Duodenum (tissue), 1 donor: ENCODE measurements around a stretch of chr5.

GRCh38 chr5:172573460-172573973 is 67.5 kb upstream of the NEURL1B start:
- PRO-cap = no peak

GRCh38 chr5:172573974-172574474 is 67.0 kb upstream of the NEURL1B start:
- PRO-cap = no peak

GRCh38 chr5:172583751-172584497 is 57.1 kb upstream of the NEURL1B start:
- PRO-cap = no peak

- PRO-cap = no peak
Measured at GRCh38 chr5:172646731-172647354, 5.8 kb downstream of the NEURL1B start.

GRCh38 chr5:172695244-172695570 is 54.1 kb downstream of the NEURL1B start:
- PRO-cap = no peak

DNA sequence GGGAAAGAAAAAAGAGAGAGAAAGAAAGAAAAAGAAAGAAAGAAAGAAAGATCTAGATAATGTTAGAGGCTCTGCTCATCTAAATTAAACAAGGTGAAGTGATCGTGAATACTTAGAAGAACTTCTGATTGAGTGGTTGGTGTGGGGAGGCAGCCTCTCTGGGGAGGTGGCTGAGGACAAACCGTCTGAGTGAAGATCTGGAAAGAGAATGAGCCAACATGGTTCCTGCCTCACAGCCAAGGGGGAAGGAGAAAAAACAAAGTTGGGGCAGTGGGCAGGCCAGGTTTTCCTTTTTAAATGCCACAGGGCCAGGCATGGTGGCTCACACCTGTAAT is 29.6 kb downstream of the DUSP1 start:
- PRO-cap = no peak

DNA sequence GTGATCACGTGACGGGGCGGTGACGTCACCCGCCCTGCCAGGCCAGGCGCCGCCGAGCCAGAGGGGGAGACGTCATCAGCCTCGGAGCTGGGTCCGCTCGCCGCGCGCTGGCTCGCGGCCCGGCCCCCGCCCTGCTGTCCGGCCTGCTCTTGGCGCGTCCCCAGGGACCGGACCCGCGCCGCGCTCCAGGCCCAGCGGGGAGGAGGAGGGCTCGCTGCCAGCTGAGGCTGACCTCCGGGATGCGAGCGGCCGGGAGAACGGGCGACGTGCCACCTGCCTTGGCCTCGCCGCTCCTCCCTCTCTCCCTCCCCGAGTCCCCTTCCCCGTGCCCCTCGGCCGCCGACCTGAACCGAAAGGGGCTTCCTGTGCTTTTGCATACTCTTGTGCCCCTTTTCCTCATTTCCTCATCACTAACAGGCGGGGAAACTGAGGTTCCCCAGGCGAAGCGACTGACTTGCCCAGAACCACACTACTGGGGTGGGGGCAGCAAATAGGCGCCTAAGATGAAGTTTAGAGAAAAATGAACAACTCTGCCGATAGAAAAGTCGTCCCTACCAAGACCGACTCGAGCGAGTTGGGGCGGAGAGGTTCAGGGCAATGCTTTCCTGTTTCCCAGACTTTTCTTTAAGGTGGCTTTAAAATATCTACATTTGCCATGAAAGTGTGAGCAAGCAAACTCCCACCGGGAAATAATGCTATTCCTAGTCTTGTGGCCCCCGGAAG is 459 bp upstream of the DUSP1 start:
- PRO-cap = bidirectional peak, plus-strand start at position 67 of the sequence, minus-strand start outside the sequence

GRCh38 chr5:172775462-172776081 is 4.6 kb upstream of the DUSP1 start:
- PRO-cap = no peak

- PRO-cap = no peak
Measured at GRCh38 chr5:172789622-172790088, 18.7 kb upstream of the DUSP1 start.

DNA sequence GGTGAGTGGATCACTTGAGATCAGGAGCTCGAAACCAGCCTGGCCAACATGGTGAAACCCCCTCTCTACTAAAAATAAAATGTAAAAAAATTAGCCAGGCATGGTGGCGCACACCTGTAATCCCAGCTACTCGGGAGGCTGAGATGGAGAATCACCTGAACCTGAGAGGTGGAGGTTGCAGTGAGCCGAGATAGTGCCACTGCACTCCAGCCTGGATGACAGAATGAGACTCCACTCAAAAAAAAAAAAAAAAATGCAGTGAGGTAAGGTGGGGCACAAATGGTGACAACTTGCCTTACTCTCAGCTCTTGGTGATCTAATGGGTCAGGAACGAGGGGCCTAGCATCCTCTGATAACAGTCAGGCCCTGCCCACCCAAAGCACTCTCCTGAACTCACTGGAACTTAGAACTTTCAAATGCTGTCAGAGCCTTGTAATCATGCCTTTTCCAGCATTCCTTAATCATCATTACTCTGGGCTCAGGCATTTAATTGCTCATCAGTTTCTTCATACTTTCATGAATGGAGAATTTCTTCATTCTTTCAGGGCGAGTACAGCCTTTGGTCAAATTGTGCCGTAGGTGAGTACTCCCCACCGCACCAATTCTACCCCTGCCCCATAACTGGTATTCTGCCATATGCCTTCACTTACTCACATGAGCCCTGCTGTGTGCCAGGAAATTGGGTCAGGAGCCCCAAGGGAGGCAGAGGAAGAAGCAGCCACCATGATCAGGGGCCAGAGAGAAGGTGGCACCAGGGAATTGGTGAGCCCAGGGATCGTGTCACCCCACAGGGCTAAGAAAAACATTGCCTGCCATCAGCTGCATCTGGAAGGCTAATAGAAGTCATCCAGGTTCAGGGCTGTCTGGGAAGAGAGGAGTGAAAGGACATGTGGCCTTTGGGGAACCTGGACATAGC is 30.2 kb upstream of the DUSP1 start:
- PRO-cap = no peak

DNA sequence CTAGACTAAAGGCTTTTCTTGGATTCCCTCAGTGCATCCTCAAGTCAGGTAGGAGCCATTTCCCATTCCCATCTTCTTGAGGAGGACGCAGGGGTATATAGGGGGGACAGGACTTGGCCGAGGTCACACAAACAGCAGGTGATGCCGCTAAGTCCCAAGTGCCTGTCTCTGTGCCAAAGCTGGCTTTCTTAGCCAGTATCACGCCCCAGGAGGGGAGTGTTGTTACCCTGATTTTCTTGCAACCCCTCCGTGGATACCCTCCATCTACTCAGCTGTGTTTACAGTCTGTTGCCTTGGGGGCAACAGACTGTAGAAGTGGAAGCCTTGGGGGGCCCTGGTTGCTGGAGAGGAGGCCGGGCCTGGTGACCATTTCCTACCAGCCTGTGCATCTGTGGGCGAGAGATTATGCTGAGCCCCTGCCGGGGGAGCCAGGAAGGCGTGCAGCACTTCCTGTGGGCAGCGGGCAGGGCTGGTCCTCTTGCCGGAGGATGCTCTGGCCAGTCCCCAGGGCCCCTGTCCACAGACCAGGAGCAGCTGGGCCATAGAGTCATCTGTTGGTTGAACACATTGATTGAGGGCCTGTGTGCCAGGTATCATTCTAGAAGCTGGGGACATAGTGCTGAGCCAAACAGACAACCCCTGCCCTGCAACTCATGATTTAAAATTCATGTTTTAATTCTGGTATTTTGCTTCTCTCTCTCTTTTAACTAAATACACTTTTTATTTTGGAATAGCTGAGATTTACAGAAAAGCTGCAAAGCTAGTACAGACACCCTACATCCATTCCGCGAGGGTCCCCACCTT is 11.1 kb downstream of the ERGIC1 start:
- PRO-cap = no peak

GRCh38 chr5:172853454-172854032 is 19.5 kb downstream of the ERGIC1 start:
- PRO-cap = no peak

DNA sequence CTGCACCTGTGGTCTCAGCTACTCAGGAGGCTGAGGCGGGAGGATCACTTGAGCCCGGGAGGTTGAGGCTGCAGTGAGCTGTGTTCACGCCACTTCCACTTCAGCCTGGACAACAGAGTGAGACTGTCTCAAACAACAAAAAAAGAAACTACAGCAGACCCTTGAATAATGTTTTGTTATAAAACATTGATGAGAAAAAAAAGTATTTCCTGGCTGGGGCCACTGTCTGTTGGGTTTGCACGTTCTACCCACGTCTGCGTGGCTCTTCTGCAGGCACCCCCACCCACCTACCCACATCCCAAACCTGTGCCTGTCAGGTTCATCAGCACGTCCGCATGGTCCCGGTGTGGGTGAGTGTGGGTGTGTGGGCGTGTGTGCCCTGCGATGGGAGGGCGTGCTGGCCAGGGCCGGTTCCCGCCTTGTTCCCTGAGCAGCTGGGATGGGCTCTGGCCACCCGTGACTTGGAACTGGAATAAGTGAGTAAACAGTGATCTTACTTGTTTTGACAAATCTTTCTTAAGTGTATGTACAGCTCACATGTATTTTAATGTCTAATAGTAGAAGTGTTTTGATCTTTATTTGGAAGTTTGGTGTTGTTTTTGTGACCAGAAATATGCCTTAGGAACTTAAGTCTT is 20.3 kb downstream of the ERGIC1 start:
- PRO-cap = unidirectional peak, minus-strand start at position 344 of the sequence

DNA sequence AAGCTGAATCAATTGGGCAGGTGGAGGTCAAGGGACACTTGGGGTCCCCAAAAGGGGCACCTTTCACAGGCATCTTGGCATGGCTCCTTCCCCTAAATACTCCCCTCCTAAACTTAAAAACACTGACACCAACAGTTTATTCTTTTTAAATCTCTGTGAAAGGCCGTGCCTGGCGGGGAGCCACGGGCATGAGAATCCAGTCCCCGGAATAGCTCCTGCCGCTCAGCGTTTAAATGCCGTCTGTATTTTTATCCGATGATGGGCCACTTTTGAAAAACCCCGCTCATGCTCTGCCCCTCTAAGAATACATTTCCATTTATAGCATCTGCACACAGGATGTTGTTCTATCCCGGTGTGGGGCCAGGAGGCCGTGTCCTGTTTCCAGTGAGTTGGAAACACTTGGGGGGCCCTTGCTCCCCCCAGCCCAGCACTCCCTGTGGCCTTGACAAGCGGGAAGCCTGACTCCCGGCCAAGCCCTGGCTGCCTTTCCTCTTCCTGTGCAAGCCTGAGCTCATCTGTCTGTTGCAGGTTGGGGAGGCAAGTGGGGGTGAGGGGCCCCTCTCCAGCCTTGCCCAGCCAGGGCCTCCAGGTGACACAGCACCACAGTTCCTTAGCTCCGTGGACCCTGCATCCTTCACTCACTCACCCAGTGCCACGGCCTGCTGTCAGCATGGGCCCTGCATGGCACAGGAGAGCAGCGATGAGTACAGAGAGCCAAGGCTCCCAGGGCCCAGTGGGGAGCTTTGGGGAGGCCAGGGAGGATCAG is 39.0 kb downstream of the ERGIC1 start:
- PRO-cap = no peak

- PRO-cap = no peak
Measured at GRCh38 chr5:172878592-172879586, 44.8 kb downstream of the ERGIC1 start.

- PRO-cap = no peak
Measured at GRCh38 chr5:172886805-172887668, 53.0 kb downstream of the ERGIC1 start.

DNA sequence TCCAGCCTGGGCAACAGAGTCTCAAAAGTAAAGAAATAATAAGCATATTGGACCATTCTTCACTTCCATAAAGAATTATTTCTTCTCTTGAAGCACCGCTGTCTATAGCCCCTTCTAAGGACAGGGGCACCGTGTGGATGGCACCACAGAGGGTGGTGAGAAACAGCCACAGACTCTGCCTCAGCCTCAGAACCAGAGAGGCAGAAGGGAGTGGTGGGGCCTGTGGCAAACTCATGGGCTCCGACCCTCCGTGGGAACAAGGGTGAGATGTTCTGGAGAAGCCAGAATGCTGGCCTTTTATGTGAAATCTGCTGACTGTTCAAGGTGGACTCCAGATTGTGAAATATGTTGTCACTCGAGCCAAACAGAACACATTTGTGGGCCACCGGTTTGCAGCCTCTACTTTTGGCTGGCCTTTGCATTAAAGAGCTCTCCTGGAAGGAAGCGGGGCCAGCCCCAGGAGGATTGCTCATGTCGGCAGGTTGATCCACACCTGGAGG is 62.3 kb downstream of the ERGIC1 start:
- PRO-cap = no peak

- PRO-cap = no peak
Measured at GRCh38 chr5:172932224-172933100, 26.8 kb upstream of the RPL26L1 start.

- PRO-cap = no peak
Measured at GRCh38 chr5:172950700-172951945, 8.1 kb upstream of the RPL26L1 start.

DNA sequence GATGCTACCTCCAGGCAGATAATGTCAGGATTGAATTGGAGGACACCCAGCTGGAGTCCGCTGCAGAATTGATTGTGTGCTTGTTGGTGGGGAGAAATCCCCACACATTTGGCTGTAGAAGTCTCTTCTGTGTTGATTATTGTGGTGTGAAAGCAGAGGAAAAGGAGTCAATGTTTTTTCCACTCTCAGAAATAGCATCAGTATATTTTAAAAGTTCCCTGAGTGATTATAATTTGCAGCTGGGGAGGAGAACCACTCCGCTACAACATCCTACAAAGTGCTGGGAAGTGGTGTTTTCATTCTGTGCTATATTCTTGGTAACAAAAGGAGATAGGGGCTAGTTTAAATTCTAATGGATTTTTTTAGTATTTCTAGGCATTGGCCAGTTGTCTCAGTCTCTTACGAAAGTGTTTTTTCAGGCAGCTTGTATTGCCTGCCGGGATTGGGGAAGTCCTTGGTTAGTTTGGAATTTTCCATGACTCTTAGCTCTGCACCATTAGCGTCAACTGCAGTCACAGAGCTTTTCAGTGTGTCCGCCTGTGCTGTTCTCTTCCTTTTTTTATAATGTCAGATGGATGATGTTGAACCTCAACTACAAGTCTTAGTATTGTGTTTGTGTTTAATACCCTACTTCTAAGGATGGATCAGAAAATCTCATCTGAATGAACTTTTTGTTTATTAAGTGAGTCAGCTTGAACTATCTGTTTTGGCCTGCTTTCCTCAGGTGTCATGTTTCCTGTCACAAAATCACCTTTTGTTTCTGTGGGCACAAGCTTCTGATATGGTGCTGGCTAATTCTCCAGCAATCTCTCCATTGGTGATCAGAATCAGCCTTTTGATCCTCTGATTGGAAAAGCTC is 32.9 kb downstream of the ATP6V0E1 start:
- PRO-cap = unidirectional peak, plus-strand start at position 570 of the sequence